ENCODE data around the genes TP53TG3D and MYLK3.

GRCh38 chr16:32253218-32253583 lies at the start of gene TP53TG3D:
Gene TP53TG3D, plus strand, starts transcription at chr16:32253286.
- RRBS, result no CpG with 5 or more reads among the region's 25 CpGs

- RRBS, result 57% methylated on average over 17 of the region's 52 CpGs
These were observed 247.6 kb downstream of the TP53TG3F start for GRCh38 chr16:33706909-33707570.

DNA sequence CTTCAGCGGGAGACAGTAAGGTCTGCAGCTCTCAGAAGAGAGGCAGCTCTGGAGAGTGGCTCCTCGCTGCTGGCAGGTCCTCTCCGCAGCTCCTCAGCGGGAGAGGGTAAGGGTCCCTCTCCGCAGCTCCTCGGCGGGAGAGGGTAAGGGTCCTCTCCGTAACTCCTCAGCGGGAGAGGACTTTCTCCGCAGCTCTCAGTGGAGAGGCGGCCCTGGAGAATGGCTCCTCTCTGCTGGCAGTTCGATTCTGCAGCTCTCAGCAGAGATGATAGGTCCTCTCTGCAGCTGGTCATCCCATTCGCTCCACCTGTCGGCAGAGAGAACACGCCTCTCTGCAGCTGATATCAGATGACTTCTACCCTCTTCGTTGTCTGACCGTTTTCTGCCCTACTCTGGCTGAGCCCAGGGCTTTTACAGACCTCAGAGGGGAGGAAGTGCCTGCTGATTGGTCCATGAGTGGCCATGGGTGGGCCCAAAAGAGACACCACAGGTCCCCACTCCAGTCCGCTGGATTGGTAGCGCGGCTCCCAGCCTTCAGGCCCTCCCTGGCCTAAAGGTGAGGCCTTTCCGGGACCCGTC lies 11.8 kb upstream of the SHCBP1 start:
- RRBS, result no CpG with 5 or more reads among the region's 22 CpGs

DNA sequence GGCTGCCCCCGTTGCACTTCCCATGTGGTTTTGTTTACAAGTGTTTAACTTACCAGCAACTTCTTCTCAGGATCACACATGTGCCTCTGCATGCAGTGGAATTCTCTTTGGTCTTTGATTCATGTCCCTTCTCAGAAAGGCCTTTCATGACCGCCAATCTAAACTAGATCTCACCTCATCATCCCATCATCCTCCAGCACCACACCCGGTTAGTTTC lies 16.6 kb upstream of the SHCBP1 start:
- RRBS, result no CpG with 5 or more reads among the region's 3 CpGs

DNA sequence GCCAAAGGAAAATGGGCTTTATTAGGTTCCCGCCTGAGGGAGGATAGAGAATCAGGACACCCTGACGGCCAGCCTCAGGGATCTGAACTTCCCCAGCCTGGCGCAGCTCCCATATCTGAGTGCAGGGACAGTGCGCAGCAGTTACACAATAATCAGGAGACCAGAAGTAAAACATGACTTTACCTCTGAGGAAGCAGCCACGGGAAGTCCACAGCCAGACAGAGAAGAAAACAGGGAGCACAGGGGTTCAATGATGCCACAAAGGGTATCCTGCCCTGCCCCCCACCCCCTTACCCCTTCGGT lies 21.7 kb downstream of the ORC6 start:
- RRBS, result no CpG with 5 or more reads among the region's 6 CpGs

- RRBS, result 85% methylated on average over 3 of the region's 13 CpGs
These were observed 11.5 kb downstream of the MYLK3 start for GRCh38 chr16:46736675-46737110.

DNA sequence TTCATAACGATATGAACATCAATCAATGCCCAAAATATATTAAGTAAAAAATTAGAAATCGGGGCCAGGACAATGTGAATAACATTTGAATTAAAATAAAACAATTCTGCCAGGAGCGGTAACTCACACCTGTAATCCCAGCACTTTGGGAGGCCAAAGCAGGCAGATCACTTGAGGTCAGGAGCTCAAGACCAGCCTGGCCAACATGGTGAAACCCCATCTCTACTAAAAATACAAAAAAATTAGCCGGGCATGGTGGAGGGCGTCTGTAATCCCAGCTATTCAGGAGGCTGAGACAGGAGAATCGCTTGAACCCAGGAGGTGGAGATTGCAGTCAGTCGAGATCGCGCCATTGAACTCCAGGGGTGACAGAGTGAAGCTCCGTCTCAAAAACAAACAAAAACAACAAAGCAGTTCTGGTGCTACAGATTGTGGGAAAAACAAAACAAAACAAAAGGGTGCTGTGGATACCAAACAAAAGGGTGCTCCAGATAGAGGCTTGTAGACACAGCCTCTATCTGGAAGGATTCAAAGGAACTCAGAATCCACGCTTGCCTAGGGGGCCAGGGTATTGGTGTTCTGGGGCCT lies 2.7 kb downstream of the MYLK3 start:
- RRBS, result no CpG with 5 or more reads among the region's 11 CpGs

GRCh38 chr16:46746654-46747349 lies 1.3 kb downstream of the MYLK3 start:
- RRBS, result no CpG with 5 or more reads among the region's 12 CpGs

DNA sequence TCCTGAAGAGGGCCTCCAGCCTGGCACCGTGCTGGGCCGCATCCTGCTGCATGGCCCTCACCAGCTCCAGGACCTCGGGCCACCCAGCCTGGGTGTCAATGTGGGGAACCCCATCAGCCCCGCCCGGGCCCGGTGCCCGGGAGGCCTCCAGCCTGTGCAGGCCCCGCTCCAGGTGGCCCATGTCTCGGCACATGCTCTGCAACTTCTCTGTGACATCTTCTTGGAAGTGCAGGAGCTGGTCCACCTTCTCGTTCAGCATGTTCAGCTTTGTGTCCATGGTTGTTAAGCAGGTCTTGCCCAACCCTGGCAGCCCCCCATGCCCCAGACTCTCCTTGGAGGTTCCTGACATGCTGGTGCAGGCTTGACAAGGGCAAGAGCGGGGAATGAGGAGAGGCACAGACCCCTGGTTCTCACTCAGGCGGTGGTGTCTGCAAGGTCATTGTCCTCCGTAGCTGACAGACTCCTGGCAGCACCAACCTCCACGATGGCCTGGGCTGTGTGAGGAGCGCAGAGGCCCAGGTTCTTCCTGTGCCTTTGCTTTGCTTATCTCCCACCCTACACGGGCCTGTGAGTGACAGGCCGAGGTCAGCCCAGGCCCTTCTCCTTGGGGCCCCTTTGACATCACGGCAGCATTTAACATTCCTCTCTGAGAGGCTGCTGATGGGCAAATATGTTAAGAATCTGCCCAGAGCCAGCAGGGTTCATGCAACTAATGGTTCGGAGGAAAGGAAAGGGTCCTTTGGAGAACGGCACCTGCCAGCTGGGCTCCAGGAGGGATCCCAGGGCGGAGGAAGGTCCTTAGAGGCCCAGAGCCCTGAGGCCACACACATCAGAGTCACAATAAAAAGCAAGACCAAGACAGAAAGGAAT lies at the start of gene MYLK3:
Gene MYLK3, minus strand, starts transcription at position 500 of the 870 bp plus-strand sequence.
- RRBS, result no CpG with 5 or more reads among the region's 21 CpGs

- RRBS, result no CpG with 5 or more reads among the region's 4 CpGs
These were observed 23.0 kb upstream of the C16orf87 start for GRCh38 chr16:46853977-46854358.

GRCh38 chr16:46864271-46864821 lies 19.8 kb upstream of the GPT2 start:
- RRBS, result no CpG with 5 or more reads among the region's 3 CpGs

DNA sequence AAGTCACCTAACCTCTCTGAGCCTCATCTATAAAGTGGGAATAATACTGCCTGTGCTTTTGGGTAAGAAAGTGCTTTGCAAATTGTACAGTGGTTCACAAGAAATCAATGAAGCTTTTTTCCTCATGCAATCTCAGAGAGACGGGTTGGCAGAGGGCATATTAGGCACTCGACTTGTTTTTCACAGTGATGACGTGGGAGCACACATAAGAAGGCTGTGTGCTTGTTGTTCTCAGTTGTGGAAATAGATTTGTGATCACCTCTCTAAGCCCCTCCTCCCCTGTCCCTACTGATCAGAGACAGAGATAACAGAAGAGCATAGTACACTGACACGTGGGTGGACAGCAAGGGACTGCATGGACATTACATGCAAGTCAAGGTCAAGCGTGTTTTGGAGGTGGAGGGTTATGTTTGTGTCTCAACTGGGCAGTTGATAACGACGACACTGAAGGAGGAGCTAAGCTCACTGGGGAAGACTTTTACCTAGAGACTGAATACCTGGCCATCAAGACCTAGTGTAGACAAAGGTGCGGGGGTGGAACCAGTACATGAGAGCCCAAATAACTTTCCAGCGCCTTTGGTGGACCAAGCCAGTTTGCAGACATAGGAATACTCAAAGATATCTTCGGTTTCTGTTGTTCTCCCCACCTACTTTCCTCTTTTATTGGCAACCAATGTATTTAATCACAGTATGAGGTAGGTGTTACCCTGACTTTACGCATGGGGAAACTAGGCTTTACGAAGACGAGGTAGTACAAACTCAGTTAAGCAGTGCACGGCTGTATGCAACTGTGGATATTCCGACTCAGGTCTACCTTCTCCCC lies 1.6 kb upstream of the GPT2 start:
- RRBS, result no CpG with 5 or more reads among the region's 15 CpGs

DNA sequence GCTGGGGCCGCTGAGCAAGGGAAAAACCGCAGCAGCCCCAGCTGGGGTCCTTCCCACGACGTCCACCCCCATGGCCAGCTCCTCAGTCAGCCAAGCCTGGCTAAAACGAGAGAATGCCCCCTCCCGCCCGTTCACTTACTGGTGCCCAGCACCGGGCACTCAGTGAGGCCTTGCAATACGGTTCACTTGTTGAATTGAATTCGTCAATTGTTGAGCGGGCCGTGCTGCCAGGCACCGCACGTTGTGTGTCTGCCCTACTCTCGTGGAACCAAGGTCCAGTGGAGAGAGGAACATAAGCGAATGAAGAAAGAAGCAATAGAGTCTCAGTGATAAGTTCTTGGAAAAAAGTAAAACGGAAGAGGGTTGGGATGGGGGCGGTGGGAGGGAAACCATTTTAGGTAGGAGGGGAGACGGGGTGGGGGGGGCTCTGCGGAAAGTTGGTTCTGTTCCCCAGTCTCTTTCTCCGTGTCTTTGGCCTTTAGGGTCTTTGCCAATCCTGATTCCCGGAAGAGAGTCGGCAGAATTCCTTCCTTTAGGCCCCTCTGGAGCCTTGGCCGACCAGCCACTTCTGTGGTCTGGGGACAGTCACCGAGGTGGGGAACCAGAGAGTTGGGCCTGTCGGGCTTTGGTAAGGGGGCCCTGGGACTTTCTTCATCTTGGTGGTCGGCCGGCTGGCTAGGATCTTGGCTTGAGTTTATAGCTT lies 974 bp downstream of the GPT2 start:
- RRBS, result no CpG with 5 or more reads among the region's 28 CpGs

GRCh38 chr16:46932700-46933309 lies 40.7 kb downstream of the DNAJA2 start:
- RRBS, result no CpG with 5 or more reads among the region's 15 CpGs

- RRBS, result no CpG with 5 or more reads among the region's 8 CpGs
These were observed 25.6 kb upstream of the ABCC11 start for GRCh38 chr16:48272824-48273394.

GRCh38 chr16:48277132-48277694 lies 29.9 kb upstream of the ABCC11 start:
- RRBS, result no CpG with 5 or more reads among the region's 6 CpGs

DNA sequence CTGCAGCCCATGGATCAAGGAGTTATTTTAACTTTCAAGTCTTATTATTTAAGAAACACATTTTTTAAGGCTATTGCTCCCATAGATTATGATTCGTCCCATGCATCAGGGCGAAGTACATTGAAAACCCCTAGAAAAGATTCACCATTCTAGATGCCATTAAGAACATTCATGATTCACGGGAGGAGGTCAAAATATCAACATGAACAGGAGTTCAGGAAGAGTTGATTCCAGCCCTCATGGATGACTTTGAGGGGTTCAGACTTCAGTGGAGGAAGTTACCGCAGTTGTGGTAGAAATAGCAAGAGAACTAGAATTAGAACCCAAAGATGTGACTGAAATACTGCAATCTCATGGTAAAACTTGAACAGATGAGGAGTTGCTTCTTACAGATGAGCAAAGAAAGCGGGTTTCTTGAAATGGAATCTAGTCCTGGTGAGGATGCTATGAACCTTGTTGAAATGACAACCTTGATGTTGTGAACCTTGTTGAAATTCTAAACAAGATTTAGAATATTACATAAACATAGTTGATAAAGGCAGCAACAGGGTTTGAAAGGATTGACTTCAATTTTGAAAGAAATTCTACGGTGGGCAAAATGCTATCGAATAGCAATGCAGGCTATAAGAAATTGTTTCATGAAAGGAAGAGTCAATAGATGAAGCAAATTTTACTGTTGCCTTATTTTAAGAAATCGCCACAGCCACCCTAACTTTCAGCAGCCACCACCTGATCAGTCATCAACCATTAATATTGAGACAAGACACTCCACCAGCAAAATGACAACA lies 36.6 kb upstream of the ABCC11 start:
- RRBS, result no CpG with 5 or more reads among the region's 8 CpGs

GRCh38 chr16:48339009-48340278 lies 45.8 kb downstream of the SIAH1 start:
- RRBS, result no CpG with 5 or more reads among the region's 5 CpGs

DNA sequence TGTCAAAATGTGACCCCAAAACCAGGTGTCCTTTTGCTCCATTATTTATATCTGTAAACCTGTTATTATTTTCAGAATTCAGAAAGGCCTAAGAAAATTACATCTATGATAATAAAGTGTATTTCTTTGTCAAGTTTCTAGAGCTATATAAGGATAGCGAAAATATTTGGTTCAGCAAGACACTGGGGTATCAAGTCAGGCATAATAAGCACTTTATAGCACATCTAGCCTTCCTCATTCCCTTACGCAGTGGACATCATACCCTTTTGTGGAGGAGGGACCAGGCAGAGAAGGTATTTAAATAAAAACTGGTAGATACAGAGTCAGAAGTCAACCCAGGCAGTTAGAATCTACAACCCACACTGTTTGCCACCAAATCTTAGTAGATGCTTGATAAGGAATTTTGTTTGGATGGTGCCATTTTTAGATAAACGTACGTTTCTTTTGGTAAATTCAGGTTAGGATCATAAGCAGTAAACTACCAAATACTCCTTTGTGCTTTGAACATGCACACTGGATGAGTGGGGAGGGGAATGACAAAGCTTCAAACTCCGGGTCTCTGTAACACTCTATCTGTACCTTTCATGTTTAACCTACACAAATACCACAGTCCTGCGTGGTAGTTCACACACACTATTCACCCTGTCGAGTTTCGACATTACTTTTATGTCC lies 28.2 kb downstream of the SIAH1 start:
- RRBS, result no CpG with 5 or more reads among the region's 8 CpGs